GM19240 (cell line): ENCODE data around the genes CLRN2 and FAM184B.

DNA sequence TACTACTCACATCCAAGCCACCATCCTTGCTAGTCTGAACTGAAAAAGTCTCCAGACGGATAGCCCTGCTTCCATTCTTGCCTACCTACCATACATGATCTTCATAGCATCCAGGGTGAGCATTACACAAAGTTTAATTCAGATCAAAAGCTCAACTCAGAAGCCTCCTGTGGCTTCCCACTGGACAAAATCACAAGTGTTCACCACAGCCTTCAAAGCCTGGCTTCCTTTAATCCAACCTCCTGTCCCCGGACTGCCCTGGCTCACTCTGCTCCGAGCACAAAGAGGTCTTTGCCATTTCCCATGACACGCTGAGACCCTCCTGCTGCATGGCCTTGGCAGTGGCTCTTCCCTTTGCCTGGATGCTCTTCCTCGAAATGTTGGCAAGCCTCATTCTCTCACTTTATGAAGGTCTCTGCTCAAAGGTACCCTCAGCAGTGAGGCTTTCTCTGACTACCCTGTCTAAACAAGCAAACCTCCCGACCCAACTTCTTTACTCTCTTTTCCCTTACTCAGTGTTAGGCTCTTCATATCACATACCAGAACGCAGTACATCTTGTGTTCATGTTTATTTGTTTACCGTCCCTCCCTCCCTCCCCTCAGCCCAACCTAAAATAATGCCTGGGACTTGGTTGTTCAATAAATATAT is 41.0 kb downstream of the LDB2 start:
- RRBS = no CpG with 5 or more reads among the region's 8 CpGs

DNA sequence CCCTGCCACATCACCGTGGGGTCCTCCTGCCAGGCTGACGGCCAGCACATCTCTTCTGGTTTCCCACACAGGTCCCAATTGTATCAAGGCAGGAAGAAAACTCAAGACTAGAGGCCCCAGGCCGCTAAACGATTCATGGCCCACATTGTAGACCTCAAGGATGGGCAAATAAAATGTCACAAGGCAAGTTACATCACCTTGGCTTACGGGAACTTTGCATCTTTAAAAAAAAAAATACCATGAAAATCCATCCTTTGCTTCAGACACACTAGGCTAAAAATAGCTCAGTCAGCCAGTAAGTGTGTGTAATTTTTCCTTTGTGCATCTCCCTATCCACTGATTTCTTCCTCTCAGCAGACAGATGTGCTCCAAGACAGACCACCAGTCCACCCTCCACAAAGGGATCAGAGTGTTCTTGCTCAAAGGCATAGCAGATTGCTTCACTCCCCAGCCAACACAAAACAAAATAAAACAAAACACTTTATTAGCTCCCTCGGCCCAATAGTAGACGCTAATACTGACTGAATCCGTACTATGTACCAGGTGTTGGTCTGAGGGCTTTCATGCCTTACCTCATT is 14.7 kb downstream of the LDB2 start:
- RRBS = no CpG with 5 or more reads among the region's 8 CpGs

DNA sequence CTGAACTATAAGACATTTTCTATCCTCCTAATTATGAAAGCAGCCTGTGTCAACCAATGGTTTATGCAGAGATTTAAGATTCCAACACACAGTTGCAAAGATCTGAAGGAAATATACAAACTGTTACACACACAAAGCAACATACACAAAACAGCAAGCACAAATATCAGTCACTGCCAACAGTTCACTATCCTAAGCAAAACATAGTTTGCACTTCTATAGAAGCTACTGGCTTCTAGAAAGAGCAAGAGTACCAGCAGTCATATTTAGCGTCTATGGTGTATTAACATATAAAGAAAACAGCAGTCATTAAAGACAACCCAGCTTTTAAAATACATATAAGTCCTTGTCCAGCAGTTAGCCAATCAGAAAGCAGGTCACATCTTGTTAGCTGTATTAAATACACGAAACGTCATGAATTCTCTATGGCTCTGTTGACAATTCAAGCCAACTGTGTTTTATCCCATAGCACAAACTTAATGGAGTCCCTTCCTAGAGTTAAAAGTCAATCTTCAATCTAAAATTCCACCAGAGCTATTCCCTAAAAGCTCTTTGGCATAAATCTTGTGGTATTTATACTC is 1.6 kb downstream of the LDB2 start:
- RRBS = no CpG with 5 or more reads among the region's 3 CpGs

GRCh38 chr4:16969654-16970069 is 71.2 kb upstream of the LDB2 start:
- RRBS = no CpG with 5 or more reads among the region's 8 CpGs

DNA sequence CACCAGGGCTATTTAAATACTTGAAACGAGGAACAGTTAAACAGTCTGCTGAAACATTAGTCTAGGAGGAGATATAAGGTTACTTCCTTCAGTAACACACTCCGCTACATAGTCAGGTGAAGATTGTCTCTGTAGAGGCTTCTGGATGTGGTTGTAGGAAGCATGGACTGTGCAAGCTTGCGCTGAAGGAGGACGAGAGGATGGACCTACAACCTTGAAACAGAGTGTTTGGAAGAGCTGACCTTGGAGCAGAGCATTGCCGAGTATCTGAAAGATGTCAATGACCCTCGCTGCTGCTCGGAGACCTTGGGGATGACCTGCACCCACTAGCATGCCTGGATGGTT is at the start of gene CLRN2:
Gene CLRN2 (plus strand): TSS at position 230 of the 345 bp plus-strand sequence.
- RRBS = no CpG with 5 or more reads among the region's 7 CpGs

DNA sequence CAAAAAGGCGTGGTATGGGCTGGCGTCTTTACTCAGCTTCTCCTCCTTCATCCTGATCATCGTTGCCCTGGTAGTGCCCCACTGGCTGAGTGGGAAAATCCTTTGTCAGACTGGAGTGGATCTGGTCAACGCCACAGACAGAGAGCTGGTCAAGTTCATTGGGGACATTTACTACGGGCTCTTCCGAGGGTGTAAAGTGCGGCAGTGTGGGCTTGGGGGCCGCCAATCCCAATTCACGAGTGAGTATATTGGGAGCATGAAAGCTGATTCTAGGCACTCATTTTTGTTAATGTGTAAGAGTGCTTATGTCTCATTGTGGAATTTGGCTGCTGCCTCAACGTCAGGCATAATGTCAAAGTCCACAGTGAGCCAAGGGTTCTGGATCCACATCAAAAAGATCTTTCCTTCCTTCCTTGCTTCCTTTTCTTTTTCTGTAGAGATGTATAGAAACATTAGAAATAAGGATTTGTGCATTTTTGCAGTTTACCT is 360 bp downstream of the CLRN2 start:
- RRBS = no CpG with 5 or more reads among the region's 10 CpGs

DNA sequence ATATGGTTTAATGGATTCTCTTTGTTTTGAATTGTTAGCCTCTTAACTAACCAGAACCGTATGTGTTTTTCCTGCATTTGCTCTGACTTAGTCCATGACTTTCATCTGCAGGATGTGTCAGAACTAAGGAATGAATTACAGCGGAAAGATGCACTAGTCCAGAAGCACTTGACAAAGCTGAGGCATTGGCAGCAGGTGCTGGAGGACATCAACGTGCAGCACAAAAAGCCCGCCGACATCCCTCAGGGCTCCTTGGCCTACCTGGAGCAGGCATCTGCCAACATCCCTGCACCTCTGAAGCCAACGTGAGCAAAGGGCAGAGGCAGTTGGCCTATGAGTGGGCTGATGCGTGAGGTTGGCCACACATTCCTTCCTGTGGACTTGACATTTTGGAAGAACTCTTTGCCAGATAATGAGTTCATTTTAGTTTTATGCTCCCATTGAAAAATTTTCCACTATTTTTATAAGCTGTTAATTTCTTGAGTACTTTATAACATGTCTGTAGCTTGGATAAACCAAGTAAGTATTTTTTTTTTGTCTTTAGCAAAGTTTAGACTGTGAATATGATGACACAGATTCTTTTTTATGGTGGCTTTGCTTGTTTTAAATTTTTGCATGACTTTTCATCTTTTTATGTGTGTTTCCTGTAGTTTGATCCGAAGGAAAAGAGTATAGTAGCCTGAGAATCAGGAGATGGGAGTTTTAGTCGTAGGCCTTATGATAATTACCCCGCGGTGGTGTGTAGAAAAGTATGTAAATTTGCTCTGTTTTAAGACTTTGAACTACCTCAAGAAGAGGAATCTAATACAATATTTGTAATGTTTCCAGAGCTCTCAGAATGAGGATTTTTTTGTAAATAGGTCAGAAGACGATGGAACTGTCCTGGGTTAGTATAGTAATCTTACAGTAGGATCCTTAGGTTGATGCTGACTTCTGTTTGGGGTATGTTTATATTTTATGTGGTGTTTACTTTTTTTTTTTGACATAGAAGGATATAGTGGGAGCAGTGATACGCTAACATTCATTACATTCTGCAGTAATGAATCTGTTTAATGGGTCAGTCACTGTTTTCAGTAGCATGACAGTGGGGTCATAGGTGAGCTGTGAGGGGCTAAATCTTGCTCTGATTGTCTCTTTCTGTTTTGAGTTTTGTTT is 9.4 kb downstream of the MED28 start:
- RRBS = no CpG with 5 or more reads among the region's 13 CpGs

DNA sequence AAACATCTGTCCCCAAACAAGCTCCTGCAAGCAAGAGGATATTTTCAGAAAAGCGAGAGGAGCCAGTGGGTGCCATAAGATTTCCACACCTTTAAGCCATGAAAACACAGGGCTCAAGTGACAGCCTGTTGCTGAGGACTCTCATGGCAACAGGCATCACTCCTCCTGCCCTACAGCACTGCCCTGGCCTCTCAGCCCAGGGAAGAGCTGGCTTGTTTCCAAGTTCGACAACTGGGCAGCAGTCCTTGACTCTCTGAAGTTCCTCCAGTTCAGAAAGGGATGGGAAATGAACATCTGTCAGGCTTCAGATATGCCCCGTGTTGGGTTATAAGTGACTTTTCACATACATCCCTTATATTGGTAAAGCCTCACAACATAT is 9.9 kb downstream of the FAM184B start:
- RRBS = no CpG with 5 or more reads among the region's 3 CpGs

DNA sequence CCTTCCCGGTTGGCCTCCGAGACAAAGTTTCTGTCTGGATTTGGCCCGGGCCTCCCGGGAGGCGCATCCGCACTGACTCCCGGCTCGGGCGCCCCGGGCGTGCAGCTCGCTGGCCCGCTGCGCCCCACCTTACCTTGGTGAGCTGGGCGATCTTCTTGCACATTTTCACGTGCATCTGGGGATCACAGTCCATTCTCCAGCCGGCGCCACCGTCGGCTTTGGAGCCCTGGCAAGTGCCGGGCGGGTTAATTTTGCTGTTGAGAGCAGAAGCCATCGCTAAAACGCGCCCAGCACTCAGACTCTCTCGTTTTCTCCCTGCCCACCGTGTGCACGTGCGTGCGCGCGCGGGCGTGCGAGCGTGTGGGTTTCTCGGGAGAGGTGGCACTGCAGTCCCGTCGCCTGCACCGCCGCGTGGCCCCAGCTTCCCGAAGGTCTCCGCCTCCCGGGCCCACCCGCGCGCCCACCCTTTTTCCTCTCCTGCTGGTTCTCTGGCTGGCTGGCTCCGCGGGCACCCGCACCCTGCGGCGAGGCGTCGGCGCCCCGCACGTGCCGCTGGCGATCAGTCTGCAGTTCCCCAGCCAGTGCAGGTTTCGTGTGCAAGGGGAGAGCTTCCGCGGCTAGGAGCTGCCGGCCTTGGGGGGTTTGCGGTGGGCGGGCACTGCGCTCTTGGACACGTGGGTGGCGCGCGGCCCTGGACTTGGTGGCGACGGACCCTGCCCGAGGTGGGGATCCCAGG is at the start of gene FAM184B:
Gene FAM184B (minus strand): TSS at position 596 of the 736 bp plus-strand sequence.
- RRBS = 5% methylated on average over 15 of the region's 74 CpGs

GRCh38 chr4:18022228-18022746 is 732 bp upstream of the LCORL start:
- RRBS = under 1% methylated on average over 10 of the region's 32 CpGs

- RRBS = no CpG with 5 or more reads among the region's 12 CpGs
Observed at GRCh38 chr4:18022747-18023092, 1.2 kb upstream of the LCORL start.

GRCh38 chr4:19195440-19196135 is 1056.1 kb upstream of the SLIT2 start:
- RRBS = no CpG with 5 or more reads among the region's 2 CpGs

DNA sequence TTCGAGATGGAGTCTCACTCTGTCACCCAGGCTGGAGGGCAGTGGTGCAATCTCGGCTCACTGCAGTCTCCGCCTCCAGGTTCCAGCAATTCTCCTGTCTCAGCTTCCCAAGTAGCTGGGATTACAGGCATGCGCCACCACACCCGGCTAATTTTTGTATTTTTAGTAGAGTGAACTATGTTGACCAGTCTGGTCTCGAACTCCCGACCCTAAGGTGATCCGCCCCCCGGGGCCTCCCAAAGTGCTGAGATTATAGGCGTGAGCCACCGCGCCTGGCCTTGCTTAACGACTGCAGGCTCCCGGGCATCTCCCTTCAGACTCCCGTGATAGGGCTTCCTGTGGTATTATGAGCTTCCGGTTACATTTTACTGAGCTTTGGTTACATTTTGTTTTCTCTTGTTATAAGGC is 795.9 kb upstream of the SLIT2 start:
- RRBS = 81% methylated on average over 9 of the region's 16 CpGs

DNA sequence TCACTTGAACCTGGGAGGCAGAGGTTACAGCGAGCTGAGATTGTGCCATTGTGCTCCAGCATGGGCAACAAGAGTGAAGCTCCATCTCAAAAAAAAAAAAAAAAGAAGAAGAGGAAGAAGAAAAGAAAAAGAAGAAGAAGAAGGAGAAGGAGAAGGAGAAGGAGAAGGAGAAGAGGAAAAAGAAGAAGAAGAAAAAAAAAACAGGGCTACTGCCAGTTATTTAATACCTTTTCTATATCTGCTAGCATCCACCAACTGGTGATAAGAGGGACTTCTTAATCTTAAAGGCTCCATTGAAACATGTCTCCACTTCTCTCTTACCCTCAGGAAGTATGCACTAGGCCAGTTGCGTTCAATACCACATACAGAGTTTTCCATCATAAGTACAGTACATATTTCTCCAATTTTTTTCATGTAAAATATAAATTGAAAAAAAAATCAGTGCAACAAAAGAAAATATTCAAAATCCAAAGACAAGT is 228.7 kb downstream of the KCNIP4 start:
- RRBS = no CpG with 5 or more reads among the region's 2 CpGs

DNA sequence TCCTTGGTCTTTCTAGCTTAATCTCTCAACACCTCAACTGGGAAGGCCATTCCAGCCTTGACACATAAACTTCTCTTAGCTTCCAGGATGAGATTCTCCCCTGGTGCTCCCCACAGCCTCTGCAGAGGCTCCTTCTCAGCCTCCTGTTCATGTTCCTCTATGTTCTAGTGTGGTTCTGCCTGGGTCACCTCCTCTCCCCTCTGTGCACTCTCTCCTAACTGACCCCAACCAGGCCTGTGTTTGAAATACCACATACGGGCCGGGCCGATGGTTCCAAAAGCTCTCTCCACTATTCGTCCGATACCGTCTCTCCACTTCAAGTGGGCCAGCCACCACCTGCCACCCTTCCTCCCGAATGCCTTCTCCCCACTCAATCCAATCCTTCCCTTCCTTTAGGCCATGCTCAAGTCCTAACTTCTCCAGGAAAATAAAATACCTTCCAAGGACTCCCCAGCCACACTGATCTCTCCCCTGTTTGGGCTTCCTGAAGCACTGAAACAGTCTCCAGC is 5.5 kb downstream of the ADGRA3 start:
- RRBS = no CpG with 5 or more reads among the region's 7 CpGs

- RRBS = no CpG with 5 or more reads among the region's 5 CpGs
Observed at GRCh38 chr4:23020492-23020850, 504.6 kb upstream of the ADGRA3 start.

- RRBS = no CpG with 5 or more reads among the region's 3 CpGs
Observed at GRCh38 chr4:23158508-23158901, 642.6 kb upstream of the ADGRA3 start.

DNA sequence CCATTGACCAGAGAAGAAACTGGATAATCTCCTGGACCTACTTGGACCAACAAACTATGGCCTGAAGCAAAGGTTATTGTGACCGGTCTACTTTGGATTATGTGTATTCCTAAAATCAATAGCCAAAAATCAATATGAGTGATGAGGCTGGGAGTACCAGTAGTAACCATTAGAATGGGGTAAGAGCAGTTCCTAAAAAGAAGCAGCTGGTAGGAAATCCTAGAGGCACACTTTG is 249.3 kb downstream of the PPARGC1A start:
- RRBS = no CpG with 5 or more reads among the region's 1 CpG

- RRBS = no CpG with 5 or more reads among the region's 8 CpGs
Observed at GRCh38 chr4:23788374-23789019, 101.3 kb downstream of the PPARGC1A start.

DNA sequence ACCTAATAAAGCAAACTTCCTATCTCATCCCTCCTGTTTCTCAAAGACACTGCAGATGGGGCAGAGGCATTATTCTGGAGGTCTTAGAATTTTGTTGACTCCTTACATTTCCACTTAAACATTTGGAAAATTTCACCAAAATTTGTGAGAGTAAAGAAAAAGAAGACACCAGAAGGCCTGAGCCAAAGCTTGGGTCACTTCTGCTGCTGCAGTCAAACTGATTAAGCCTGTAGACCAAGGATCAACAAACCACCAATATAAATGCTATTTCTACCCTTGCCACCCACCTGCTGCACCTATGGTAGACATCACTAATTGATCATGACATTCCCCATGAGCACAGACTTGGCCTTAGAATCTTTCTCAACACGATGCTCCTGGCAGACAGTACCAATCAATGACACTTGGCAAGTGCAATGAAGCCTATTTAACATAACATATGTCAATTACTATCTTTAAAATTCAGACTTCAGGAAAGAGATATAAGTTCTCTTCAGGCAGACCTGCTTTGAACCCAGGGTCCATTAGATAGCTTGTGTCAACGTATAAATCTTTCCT is 69.0 kb downstream of the PPARGC1A start:
- RRBS = no CpG with 5 or more reads among the region's 2 CpGs